Mononuclear cell (primary cell): ENCODE results near the genes LARP6 and THAP10.

- RRBS, result 55% methylated on average over 3 of the region's 15 CpGs
These were observed 56.6 kb upstream of the TLE3 start for GRCh38 chr15:70154313-70154741.

DNA sequence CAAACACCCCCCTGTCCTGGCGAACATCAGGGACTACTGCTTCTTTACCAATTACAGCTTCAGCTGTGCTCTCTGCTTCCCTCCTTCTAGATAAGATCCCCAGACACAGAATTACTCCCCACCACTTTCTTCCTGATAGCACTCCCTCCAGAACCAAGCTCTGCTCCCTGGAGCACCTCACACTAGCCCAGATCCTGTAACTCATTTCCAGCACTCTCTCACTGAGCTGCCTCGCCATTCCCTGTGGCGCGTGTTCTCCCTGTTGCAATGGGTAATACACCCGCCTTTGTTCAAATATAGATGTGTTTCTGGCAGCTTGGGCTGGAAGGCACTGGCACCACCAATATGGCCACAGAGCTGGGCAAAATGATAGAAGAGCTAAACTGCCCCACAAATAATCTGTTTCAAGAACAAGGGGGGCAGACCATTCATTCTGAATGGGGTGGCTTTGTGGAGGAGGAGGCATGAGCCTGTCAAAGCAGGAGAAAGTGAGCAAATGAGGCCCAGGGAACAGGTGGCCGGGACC, 57.4 kb upstream of the TLE3 start:
- RRBS, result no CpG with 5 or more reads among the region's 6 CpGs

DNA sequence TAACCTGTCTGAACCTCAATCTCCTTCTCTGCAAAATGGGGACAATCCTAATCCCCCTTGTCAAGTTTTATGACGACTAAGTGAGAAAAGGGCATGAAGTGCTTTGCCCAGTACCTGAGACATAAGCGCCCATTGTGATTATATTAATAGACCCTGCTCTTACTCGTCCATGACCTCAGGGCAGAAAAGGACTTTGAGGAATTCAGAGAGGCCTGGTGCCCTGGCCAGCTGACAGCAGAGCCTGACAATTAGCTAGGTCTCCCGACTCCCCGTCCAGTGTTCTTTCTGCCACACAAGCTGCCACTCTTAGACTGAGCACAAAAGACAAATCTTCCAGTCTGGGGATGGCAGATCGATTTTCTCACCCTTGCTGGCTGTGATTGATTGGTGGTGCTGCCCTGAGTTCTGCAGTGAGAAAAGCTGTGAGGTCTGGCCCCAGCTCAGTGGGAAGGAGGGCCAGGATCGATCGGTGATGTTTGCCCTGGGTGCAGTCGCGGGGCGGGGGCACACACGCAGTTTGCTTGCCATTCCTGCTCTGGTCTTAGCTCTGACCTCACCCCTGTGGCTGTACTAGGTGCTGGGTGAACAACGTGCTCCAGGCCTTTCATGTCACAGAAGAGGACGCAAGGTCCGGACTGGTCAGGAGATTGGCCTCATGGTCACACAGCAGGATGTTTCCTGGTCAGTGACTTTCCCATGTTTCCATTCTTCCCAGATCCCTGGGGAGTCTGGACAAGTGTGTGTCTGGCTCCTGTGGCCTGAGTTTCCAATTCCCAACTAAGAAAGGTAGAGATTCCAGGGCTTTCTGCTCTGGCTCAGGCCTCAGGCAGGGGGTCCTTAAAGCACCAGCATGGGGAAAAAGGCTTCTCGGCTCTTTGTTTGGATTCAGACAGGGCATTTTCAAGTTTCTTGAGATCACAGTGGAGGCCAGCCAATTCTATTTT, 67.4 kb upstream of the TLE3 start:
- RRBS, result no CpG with 5 or more reads among the region's 16 CpGs

DNA sequence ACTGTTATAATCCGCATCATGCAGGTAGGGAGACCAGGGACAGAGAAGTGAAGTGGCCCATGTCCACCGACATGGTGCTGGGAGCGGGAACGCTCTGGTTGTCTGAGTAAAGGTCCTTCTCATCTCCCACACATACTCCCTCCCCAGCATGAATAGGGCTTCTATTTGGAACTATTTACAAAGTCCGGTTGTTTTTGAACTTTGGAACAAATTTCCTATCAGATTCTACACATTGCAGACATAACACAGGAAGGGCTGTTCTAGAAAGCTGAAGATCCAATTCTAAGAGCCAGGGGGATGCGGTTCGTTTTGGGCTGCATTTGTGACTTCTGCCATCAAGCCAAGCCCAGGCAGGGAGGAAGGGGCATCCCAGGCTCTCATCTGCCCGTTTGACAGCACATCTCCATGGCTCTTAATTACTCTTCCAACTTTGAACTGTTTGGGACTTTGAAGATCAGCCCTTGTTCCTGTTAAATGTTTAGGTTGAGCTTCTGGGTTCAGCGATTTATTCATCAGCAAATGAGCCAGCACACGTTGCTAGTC, 94.9 kb upstream of the TLE3 start:
- RRBS, result no CpG with 5 or more reads among the region's 10 CpGs

DNA sequence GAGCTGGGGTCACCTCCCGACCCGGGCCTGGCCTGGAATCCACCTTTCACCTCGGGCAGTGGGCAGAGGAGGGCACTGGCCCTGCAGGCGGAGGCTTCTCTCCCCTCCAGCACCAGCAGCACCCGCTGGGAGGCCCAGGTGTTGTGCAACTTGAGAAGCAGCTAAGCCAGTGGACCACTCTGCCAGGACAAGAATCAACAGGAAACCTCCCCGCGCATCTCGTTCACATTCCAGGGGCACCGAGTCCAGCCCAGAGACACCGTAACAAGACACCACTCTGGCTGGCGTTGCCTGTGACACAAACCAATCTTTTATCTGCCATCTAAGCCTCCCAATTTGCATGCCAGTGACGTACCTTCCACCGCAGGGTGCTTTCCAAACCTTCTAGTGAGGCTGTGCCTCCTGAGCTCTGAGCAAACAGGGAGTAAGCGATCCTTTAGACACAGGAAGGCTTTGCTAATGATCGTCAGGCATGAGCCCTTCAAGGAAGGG, 98.8 kb upstream of the TLE3 start:
- RRBS, result no CpG with 5 or more reads among the region's 15 CpGs

DNA sequence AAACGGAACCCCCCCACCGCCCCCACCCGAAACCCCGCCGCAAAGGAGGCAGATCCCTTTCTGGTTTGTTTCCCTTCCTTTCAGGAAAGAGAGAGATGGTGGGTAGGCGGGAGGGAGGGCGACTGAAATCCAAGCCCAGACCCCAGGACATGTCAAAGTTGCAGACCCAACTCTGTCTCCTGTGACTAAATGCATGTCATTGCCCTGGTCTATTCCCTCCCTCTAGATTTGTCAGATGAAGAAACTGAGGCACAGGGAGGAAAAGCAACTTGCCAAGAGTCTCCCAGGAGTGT, 166.7 kb upstream of the TLE3 start:
- RRBS, result no CpG with 5 or more reads among the region's 7 CpGs

GRCh38 chr15:70266695-70267178, 169.0 kb upstream of the TLE3 start:
- RRBS, result no CpG with 5 or more reads among the region's 13 CpGs

- RRBS, result no CpG with 5 or more reads among the region's 13 CpGs
These were observed 172.7 kb upstream of the TLE3 start for GRCh38 chr15:70270324-70270923.

DNA sequence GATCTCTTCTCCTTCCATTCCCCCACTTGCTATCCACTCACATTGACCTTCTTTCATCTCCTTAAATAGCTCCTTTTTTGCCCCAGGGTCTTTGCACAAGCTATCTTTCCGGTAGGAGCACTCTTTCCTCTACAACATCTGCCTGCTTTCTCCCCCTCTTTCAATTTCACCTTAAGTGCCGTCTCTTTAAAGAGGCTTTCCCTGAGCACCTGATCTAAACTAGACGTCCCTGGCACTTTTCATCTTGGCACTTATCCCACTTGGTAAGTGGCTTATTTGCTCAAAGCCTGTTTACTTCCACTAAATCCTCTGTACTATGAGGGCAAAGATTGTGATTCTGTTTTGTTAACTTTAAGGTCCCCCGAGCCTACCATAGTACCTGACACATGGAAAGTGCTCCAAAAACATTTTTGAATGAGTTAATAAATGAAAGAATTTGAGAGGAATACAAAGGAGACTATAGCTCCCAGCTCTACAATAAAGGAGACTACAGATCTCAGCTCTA, 323.4 kb upstream of the TLE3 start:
- RRBS, result no CpG with 5 or more reads among the region's 4 CpGs

DNA sequence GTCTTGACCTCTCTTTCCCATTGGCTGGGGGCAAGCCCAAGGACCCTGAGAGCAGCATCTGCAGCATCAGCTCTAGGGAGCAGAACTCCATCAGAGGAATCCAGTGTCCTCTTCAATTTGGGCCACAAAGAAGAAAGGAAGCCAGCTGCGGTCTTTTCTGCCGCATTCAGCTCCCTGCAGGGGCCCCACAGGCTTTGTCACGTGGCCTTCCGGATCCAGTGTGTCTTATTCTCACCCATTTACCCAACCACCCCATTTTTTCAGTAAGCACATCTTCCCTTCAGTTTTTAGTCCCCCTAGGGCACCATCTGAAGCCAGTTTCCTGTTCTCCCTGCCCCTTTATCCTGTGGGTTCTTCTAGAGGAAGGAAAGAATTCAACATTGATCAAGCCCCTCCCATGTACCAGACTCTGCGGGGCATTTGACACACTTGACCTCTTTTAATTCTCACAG, 227.7 kb downstream of the UACA start:
- RRBS, result no CpG with 5 or more reads among the region's 5 CpGs

DNA sequence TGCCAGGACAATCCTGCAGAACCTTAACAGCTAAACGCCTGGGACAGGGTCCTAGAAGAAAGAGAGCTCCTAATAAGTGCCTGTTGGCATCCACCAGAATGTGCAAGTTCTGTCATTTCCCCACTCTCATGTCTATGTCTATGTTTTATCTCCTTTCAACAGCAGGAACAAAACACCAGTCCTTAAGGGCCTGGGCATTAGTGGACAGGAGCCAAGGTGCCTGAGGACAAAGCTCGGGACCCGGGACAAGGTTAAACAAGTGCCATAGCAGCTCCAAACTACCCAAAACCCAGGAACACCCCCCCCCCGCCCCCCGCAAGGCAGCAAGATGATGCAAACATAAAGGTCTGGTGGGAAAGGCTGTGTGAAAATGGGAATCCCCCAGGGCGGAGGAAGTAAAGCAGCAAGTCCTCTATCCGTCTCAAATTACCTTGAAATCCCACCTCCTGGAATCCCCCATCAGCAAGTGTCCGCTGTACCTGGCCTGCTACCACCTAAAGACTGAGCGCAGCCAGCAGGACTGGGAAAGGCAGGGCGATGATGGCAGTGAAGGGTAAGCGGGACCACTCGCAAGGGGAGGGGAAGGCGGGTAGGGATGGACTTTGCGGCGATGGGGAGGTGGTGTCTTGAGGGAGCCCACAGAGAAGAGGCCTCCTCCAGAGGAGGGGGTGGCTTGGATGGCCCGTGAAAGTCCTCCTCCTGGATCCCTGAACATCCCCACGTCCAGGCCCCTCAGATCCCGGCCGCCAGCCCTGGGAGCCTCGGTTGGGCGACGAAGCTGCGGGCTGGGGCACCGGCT, 841 bp downstream of the LARP6 start:
- RRBS, result 7% methylated on average over 7 of the region's 24 CpGs

- RRBS, result 3% methylated on average over 42 of the region's 73 CpGs
These were observed at the start of gene LARP6 for GRCh38 chr15:70853716-70854227. Gene LARP6 (minus strand): TSS chr15:70854157.

- RRBS, result no CpG with 5 or more reads among the region's 9 CpGs
These were observed 5.4 kb upstream of the LARP6 start for GRCh38 chr15:70859346-70859720.

DNA sequence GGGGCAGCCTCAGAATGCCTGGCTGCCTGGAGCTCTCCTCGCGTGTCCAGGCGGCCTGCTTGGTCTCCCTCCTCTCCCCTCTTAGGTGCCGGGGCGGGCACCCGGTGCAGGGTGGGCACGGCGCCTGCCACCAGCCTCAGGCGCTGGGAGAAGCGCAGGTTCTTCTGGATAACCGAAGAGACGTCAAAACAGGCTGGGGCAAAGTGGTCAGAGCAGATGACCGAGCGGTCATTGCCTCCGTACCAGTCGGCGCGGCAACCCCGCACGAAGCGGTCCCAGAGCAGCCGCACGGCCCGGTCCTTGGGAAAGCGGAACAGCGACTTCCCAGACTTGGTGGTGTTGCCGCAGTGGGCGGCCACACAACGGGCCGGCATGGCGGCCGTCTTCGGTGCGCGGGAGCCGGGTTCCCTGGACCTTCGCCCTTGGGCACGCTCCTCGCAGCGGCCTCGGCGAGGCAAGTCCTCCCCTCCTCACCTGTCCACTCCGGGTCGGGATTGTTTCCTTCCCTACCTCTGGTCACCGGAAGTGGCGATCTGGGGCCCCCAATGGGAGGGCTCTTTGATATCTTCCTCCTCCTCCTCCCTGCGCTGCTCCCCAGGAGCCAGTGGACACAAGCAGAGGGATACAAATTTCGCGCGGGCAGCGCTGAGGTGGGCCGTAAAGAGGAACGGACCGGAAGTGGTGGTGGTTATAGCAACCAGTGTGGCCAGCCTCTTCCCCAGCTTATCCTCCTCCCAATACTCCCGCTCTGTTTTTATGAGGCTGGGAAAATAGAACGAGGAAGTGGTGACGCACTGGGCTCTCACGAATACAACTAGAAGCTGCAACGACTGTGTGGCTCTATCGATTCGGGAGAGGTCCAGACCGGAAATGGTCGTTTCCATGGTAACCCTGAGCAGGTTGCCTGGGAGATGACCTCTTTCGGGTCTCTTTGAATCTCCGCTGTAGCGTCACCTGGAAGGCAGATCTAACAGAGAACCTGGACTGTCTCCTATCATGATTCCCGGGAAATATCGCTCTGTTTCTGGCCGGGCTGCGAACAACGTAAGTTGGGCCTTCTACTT, at the start of gene THAP10:
Gene THAP10 (minus strand): TSS at position 535 of the 1,064 bp plus-strand sequence.
- RRBS, result 3% methylated on average over 23 of the region's 71 CpGs

GRCh38 chr15:71128174-71128559, 12.9 kb downstream of the THSD4 start:
- RRBS, result no CpG with 5 or more reads among the region's 5 CpGs

DNA sequence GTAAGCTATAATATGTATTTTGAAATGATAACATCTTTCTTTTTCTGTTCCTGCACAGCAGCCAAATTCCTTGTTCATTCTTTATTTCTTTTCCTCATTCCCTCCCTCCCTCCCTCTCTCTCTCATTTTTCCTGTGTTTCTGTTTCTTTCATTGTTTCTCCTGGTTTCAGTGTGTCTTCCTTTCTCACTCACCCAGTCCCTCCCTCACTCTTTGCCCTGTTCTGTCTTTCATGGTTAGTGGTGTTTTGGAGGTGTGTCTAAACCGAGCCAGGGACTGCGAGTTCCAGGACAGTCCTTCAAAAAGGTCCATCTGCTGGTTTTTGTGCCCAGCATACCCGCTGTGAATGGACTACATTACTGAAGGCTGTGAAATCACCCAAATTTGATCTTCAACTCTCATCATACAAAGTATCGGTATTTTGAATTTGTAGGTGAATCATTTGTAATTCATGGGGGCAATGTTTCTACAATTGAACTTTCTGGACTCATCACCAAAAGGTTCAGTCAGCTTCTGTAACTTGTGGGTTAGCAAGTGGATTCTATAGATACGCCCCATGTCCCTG, 165.3 kb downstream of the THSD4 start:
- RRBS, result no CpG with 5 or more reads among the region's 5 CpGs

- RRBS, result no CpG with 5 or more reads among the region's 3 CpGs
These were observed 218.5 kb downstream of the THSD4 start for GRCh38 chr15:71333758-71334097.

DNA sequence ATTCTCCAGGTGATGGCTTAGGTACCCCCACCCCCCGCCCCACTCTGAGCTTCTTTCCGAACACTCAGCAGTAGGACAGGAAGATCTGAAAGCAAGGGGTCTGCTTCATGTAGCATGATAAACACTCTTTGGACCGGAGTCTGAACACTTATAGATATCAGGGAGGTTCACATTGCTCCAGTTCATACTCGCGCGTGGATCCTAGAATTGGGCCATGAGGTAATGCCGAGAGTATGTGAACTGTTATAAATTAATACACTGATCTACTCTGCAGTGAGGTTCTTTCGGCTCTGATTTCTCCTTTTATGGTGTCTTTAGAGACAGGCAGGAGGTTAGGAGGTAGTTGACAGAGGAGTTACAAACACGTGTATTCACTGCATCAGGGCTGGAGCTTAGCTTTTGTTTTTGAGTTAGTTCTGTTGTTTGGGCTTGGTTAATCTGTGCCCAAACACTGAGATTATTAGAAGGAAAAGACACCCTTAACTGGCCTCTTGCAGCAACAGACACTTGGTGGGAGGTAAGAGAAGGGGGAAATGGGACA, 223.0 kb downstream of the THSD4 start:
- RRBS, result no CpG with 5 or more reads among the region's 9 CpGs

DNA sequence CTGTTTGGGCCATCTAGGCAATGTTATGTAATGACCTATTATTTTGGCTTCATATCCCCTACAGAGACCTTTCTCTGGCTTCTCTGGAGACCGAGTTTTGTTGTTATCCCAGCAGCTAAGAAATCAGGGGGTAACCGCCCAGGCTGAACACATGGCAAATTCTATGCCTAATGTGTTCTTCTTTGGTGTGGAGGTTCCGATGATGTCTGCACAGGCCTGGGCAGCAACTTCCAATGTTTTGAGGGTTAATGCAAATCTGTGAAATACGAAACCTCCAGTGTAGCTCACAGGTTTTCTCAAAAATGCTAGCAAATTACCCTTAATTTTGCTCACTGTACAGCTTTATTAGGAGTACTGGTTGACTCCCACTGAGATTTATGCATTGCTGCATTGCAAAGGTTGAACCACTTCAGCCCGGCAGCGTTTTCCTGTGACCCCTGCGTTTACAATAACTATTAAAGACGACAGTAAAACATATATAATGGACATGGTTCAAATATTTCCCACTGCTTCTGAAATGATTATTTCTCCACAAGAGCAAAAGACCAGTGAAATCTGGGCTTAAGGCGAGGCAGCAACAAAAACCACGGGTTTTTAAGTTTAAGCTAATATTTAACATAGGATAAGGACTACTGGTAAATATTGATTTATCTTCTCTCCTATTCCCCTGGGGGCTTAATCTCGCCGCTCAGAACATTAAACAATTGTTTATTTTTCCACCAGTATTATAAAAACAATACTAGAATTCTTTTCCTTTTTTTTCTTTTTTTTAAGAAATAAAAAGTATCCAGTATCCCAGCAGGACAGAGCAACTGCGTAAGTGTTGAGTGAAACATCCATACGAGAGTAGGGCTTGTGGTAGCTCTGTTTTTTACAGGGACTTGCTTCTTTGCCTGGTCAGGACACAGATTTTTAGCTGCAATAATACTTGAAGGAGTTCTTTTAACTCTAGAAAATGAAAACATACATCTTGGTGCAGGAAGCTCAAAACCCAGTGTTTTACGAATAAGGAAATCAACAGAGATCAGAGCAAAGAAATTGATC, 298.1 kb upstream of the NR2E3 start:
- RRBS, result no CpG with 5 or more reads among the region's 15 CpGs

GRCh38 chr15:71546866-71547740, 263.3 kb upstream of the NR2E3 start:
- RRBS, result no CpG with 5 or more reads among the region's 16 CpGs